ENCODE data around the gene AKR1C8.

DNA sequence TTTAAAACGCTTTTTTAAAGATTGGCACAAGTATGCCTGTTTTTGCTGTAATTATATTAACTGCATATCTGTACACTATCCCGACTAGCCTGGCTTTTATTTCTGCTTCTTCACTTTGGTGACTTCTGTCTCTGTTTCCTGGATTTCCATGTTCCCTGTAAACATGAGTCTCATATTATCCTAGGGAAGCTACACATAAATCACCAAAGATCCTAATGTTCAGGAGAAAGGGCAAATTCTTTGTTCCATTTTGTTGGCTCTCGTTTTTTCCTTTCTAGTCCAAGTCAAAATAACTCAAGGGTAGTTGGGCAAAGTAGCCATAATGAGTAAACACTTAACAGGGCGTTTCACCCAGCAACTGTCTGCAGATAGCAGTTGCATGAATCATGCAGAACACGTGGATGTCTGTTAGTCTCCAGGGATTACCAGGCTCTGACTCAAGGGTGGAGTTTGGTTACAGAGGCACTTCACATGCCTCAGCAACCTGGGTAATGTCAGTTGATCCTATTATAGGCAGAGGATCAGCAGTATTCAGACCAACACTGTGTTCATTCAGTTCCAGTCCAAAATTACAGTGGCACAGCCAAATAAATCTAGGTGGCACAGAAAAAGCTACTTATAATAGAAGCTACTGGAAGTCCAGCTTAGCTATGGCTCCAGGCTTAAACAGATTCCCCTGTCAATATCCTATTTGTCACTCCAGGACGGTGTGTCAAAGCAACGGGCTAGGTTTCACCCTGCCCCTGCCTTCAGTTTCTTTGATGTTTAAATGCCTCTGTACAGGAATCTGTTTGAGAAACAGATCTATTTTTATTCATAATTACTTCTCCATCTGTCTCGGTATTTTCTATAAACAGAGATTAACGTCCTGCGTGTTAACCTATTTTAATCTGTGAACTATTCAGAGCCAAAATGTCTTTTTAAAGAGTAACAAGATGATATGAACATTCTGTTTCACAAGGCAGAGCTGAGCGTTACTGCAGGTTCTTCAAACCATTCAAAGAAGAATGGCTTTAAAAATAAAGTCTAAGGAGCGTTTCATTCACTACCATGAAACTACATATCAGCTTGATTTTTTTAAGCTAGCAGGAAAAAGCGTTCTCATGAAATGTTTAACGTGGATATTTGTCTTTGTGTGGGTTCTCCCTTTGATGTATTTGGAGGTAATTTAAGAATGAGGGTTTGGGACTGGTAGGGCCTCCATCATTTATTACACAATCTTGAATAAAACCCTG, 162.7 kb upstream of the AKR1E2 start:
- RRBS, result no CpG with 5 or more reads among the region's 14 CpGs

GRCh38 chr10:4677258-4678545, 148.3 kb upstream of the AKR1E2 start:
- RRBS, result no CpG with 5 or more reads among the region's 11 CpGs

GRCh38 chr10:4849417-4850105, 23.6 kb downstream of the AKR1E2 start:
- RRBS, result no CpG with 5 or more reads among the region's 12 CpGs

- RRBS, result no CpG with 5 or more reads among the region's 5 CpGs
Measured at GRCh38 chr10:5020199-5020664, 16.6 kb upstream of the AKR1C2 start.

GRCh38 chr10:5184742-5185519, at the start of gene AKR1C8:
AKR1C8 (minus strand) TSS chr10:5185150.
- RRBS, result no CpG with 5 or more reads among the region's 4 CpGs

DNA sequence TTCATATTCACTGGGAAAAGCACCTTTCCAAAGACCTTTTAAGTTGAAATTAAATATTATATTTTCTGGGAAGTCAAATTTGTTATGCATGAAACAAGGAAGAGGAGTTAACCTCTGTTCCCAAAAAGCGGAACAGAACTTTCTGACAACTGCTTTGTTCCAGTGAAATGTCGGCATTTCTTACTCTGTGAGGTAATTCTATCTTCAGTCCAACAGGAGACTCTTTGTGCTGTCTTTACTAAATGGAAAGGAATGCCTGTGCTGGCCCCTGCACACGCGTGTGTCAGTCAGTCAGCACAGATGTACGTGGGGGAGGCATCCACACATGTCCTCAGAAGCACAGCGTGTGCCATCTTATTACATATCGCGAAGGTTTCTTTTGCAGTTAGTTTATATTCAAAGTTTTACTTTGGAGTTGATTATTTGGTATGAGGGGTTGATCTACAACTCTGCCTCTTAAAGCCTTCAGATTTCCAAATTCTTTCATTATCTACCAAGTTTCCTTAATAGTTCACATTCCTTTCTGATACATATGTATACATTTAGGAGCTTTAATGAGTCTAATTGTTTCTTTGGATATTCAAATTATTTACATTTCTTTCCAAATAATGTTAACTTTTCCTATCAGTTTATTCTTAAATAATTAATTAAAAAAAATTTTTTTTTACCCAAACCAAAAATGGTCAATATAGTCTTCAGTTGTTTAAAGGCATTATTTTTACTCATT, 37.6 kb downstream of the NET1 start:
- RRBS, result no CpG with 5 or more reads among the region's 8 CpGs

DNA sequence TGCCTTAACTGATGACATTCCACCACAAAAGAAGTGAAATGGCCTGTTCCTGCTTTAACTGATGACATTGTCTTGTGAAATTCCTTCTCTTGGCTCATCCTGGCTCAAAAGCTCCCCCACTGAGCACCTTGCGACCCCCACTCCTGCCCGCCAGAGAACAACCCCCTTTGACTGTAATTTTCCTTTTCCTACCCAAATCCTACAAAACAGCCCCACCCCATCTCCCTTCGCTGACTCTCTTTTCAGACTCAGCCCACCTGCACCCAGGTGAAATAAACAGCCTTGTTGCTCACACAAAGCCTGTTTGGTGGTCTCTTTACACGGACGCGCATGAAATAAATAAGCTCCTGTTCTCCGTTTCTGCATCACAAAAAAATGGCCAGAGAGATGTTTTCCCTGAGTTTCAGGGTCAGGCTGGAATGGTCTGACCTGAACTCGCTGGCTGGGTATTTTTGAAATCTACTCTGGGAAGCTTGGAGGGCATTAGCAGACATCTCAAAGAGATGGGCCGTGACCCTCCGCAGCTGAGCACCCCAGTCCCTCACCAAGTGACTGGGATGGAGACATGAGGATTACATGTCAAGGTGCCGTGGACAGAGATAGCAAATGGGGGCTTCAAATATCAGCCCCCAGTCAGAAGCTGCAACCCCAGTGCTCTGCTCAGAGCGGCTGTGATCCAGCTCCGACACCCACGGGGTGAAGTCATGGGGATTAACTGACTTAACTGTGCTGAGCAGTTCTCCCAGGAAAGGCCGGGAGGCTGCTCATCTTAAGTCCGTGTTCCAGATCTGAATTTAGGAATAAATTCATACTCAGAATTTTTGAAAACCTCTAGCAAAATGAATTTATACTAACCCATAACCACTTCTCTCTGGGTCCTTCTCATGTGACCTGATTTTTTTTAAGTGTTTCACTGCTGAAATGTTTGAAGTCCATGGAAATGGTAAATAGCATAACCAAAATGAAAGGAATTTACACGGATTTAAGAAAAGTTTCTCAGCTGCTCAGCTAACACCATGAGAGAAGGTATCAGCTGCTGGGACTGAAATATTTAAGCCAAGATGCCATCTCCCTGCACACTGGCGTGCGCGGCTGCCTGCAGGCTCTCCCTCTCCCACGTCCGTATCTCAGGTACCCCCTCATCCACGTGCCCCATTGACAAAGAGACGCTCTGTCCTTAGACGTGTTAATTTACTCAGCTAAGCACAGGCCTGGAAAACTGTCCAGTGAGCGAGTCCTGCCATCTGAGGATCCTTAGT, 22.3 kb downstream of the CALML5 start:
- RRBS, result no CpG with 5 or more reads among the region's 26 CpGs

DNA sequence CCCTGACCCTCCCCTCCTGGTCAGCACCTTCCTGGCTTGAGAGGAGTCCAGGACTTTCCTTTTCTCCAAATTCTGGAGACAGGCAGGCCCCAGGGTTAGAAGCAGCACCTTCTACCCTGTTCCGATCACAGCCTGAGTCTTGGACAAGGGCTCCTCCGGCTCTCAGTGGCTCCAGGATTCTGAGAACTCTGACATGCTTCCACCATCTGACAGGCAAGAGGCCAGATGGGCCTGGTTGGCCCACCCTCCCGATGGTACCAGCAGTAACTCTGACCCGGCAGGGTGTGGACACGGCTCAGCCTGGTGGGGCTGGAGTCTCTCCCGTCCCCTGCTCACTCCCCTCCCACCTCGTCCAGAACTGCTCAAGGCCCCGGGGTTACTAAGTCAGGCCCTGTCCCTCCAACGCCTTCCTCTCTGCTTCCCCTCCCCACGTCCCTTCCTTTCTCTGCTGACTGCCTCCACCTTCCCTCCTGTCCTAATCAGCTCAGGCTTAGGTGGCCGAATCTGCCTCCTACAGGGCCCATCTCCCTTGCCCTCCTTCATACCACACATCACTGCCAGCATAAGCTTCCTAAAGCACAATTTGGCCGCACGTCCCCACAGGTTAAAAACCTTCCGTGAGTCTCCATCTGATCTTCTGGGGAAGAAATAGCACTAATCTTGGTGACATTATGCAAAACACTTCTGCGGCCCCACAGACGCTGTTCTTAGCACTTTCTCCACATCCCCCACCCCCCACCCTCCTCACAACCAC, 12.5 kb downstream of the CALML5 start:
- RRBS, result 44% methylated on average over 5 of the region's 16 CpGs

- RRBS, result 91% methylated on average over 14 of the region's 65 CpGs
Measured at GRCh38 chr10:5525279-5526395, 876 bp downstream of the CALML3 start.

DNA sequence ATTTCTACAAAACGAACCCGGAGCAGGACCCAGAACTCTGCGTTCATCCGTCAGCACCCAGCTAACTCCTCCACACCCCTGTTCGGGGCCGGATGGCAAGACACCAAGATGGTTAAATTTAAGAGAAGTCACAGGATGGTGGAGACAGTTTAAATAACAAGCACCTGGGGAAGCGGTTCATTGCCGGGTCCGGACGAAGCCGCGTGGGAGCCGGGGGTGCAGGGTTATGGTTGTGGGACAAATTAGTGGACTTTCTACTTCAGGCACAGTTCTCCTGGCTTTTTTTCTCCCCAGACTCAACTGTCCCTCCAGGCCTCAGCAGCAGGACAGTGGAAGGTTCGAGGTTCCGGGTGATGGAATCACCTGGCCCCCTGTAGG, 45.4 kb downstream of the ASB13 start:
- RRBS, result 95% methylated on average over 7 of the region's 15 CpGs

DNA sequence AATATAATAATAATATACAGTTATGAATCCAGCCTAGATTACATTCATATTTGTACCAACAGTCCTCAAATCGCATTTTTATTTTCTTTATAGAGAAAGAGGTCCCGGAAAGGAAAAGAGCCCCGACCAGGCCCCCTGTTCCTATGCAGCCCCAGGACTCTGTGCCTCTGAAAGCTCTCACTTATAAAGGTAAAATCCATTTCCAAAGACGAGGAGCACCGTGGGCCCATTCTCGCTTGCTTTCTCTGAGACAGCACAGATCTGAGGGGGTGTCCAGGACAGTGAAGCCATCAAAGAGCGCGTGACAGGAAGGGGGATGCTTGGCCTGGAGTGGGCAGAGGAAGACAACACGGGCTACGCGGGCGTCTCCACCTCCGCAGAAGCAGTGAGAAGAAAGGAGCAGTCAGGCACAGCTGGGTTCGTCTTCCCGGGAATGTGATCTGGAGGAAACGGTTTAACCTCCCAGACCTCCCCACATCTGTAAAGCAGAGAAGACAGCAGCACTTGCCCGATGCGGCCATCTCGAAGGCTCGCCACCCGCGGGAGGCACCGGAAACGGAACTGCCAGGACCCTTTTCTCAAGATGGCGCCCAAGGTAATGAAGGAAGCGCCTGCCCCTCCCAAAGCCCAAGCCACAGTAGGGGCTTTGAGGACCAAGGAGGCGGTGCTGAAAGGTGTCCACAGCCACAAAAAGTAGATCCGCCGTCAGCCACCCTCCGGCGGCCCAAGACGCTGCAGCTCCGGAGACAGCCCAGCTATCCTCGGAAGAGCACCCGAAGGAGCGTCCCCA, 41.9 kb downstream of the ASB13 start:
- RRBS, result no CpG with 5 or more reads among the region's 36 CpGs

DNA sequence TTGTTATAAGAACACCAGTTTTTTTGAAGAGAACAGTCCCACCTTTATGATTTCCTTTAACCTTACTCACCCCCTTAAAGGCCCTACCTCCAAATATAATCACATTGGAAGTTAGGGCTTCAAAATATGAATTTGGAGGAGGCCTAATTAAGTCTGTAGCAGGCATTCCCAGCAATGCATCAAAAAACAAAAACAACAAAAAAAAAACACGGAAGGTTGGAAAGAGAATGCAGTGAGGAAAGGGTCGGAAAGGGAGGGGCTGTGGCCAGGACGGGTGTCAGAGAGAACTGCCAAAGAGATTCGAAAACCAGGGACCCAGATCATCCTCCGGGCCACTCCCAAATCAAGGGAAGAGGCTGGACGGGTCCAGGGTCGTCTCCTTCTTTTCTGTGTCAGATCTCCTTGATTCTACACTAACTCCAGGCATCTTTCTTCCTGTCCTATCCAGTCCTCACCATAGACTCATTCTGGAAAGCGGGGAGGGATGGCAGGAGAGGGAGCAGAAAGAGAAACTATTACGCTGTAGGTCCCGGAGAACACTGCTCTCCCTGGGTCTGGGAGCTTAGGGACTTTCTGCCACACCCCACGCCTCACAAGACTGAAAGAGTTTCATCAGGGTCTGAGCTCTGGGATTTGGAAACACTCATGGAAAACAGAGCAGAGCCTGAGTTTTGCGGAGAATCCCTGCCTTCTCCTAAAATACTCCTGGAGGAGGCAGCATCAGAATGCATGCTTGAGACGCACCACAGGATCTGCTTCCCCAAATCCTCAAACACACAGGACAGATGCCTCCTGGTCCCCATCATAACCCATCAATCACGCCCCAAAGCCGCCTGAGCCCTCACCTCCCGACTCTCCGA, 38.2 kb downstream of the ASB13 start:
- RRBS, result no CpG with 5 or more reads among the region's 17 CpGs

- RRBS, result no CpG with 5 or more reads among the region's 15 CpGs
Measured at GRCh38 chr10:5663608-5664578, 2.5 kb downstream of the ASB13 start.

GRCh38 chr10:5693655-5694173, 9.1 kb downstream of the TASOR2 start:
- RRBS, result no CpG with 5 or more reads among the region's 1 CpG

GRCh38 chr10:5695466-5696148, 11.0 kb downstream of the TASOR2 start:
- RRBS, result no CpG with 5 or more reads among the region's 2 CpGs

DNA sequence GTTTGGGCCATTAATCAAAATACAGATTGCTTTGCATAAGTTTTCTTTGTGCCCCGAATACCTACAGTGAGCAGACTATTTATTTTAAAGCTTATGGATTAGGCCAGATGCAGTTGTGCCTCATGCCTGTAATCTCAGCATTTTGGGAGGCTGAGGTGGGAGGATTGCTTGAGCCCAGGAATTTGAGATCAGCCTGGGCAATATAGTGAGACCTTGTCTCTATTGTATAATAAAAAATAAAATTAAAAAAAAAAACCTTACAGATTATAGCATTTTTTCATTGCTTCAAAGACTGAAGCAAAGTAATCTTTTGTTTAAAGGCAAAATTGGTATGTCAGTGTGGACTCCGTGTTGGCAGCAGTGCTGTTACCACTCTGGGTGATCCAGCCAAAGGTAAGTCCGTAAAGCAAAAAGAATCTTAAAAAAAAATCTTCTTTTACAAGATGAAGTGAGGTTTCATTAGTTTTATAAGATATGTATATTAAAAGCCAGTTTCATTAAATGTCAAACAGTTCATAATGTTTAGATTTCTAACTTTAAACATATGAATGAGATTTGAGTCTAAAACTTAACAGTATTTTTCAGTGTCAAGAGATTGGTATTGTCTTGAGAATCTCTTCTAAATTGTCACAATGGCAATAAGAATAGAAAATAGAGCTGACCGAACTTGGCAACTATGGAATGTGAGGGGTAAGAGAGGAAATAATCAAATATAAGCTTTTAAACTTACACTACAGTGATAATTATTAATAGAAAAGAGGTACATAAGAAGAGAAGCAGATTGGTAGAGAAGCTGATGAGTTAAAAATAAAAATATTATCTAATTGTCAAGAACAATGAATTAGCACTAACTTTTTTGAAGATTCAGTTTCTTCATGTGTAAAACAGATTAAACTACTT, 29.4 kb downstream of the TASOR2 start:
- RRBS, result no CpG with 5 or more reads among the region's 4 CpGs

DNA sequence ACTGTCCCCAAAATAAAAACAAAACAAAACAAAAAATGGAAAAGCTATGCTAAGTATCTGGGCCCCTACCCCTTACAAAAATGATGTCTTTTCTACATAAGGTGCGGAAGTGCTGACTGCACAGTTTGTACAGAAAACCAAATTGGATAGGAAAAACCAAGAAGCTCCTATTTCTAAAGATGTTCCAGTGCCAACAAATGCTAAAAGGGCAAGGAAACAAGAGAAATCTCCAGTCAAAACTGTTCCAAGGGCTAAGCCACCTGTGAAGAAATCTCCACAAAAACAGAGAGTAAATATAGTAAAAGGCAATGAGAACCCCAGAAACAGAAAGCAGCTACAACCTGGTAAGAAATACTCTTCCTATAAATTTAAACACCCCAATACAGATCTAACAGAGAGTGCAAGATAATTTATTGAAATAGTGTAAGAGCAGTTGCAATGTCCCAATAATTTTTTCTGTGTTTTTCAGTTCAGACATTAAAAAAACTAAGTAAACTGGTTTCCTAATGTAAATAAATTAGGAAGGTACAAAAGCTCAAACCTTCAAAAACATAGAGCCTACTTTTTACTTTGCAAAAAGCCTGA, 50.7 kb downstream of the TASOR2 start:
- RRBS, result no CpG with 5 or more reads among the region's 1 CpG

GRCh38 chr10:5794543-5795077, 18.6 kb downstream of the GDI2 start:
- RRBS, result no CpG with 5 or more reads among the region's 2 CpGs

- RRBS, result 1% methylated on average over 46 of the region's 57 CpGs
Measured at GRCh38 chr10:5813521-5813988, 321 bp upstream of the GDI2 start.

GRCh38 chr10:6113712-6114271, 25.0 kb downstream of the RBM17 start:
- RRBS, result no CpG with 5 or more reads among the region's 3 CpGs